Non-pigmented ciliary epithelial cell (primary cell): ENCODE data around the gene SPIRE1.

DNA sequence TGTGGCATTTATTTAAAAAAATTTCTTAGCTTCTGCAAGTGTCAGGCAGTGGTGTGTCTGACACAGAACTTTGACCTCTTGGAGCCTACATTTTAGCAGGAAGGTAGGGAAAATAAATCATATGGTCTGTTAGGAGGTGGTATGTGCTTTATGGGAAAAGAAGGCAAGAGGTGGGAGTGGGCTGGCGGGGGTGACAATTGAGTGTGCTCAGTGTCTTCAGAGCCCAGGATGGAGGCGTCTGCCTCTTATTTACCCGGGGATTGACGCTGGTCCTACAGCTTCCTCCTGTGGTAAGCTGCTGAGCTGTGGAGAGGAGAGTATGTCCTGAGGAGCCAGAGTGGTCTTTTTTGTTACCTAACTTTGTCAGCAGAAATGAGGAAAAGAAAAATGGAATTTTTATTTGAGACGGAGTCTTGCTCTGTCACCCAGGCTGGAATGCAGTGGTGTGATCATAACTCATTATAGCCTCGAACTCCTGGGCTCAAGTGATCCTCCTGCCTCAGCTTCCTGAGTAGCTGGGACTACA is 8.3 kb downstream of the RAB31 start:
- RRBS: no CpG with 5 or more reads among the region's 6 CpGs

GRCh38 chr18:9757606-9758480 is 49.7 kb downstream of the RAB31 start:
- RRBS: no CpG with 5 or more reads among the region's 18 CpGs

- RRBS: no CpG with 5 or more reads among the region's 17 CpGs
Observed at GRCh38 chr18:9806891-9807590, 78.7 kb upstream of the TXNDC2 start.

- RRBS: no CpG with 5 or more reads among the region's 23 CpGs
Observed at GRCh38 chr18:9808154-9809360, 77.2 kb upstream of the TXNDC2 start.

DNA sequence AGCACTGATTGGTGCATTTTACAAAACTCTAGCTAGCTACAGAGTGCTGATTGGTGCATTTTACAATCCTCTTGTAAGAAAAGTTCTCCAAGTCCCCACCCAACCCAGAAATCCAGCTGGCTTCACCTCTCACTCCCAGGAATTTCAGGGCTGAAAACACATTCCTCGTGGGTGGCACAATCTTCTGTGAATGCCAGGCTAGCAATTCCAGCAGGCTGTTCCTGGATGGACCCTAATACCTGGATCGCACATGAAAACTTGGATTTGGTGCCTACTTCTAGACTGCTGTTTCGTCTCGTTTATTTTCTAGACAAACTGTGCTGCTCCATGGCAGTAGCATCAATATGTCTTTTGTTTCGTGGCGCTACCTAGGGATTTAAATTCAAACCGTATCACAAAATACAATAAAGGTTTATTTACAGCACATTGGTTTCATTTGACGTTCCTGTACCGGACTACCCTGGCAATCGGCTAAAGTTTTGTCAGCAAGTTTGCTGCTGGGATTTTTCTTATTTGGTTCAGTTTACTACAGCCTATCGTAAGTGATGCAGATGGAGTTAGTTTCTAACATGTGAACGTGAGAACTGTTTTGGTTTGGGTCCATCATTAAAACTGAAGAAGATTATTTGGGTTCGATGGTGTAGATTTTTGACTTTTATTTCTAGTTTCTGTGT is 1.1 kb upstream of the VAPA start:
- RRBS: no CpG with 5 or more reads among the region's 13 CpGs

GRCh38 chr18:9925281-9926213 is 11.7 kb downstream of the VAPA start:
- RRBS: no CpG with 5 or more reads among the region's 5 CpGs

GRCh38 chr18:9936330-9937217 is 22.8 kb downstream of the VAPA start:
- RRBS: no CpG with 5 or more reads among the region's 8 CpGs

DNA sequence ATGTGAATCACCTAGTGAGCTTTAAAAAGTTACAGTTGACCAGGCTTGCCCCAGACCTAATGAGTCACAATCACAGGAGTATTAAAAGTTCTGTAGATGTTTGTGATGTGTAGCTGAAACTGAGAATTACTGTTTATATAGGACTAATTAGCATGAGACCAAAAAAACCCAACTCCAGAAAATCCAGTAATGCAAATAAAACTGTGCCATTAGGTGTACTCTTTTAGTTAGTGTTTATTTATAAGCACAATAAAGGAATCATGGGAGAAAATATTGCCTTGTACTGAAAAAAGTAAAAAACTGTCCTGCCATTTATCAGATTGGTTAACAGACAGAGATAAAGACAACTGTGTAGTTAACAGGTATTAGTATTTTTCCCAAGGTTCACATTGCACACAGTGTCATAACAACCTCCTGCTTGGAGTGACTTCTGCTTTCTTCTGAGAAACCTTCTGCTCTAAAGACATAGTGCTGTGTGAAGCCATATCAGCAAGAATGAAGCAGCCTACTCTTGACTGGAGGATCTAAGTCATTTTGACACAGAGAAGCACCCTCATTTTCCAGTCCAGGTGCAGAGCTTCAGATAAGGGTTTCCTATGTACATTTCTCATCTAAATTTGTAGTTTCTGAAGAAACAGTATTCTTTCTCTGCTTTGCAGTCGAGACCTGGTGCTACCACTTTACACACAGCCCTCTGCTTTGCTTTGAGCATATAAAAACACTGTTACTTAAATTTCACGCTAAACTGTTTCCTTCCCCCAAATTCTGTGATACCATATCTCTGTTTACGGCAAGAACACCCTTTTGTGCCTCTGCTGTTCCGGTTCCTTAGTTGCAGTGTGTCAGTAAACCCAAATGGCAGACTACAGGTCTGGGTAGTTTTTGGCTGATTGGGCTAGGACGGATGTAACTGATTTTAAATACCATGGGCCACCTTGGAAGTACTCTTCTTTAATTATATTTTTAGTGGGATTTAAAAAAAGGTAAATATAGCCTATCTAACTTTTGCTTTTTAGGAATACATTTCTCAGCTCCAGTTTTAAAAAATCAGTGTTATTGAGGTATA is 39.2 kb downstream of the VAPA start:
- RRBS: no CpG with 5 or more reads among the region's 5 CpGs

DNA sequence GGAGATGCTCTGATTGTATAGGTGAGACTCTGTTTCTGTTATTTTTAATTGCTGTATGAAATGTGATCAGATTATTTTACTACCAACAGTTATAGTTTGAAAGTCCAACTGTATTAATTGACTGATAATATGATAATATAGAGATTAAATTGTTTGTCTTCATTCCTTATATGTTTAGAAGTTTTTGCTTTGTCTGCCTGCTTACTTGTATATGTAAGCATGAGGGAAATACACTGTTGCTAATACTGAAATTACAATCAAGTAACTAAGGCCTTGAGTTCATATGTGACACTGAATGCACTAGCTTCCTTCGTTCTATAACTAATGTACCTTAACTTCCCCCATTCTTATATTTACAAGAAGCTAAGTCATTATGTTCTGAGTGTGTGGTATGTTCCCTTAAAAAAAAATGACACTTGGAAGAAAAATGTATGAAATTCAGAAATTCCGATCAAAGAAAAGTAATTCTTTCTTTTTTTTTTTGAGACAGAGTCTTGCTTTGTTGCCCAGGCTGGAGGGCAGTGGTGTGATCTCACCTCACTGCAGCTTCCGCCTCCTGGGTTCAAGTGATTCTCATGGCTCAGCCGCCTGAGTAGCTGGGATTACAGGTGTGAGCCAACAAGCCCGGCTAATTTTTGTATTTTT is 42.9 kb downstream of the VAPA start:
- RRBS: no CpG with 5 or more reads among the region's 5 CpGs

- RRBS: no CpG with 5 or more reads among the region's 3 CpGs
Observed at GRCh38 chr18:10057755-10058611, 144.2 kb downstream of the VAPA start.

DNA sequence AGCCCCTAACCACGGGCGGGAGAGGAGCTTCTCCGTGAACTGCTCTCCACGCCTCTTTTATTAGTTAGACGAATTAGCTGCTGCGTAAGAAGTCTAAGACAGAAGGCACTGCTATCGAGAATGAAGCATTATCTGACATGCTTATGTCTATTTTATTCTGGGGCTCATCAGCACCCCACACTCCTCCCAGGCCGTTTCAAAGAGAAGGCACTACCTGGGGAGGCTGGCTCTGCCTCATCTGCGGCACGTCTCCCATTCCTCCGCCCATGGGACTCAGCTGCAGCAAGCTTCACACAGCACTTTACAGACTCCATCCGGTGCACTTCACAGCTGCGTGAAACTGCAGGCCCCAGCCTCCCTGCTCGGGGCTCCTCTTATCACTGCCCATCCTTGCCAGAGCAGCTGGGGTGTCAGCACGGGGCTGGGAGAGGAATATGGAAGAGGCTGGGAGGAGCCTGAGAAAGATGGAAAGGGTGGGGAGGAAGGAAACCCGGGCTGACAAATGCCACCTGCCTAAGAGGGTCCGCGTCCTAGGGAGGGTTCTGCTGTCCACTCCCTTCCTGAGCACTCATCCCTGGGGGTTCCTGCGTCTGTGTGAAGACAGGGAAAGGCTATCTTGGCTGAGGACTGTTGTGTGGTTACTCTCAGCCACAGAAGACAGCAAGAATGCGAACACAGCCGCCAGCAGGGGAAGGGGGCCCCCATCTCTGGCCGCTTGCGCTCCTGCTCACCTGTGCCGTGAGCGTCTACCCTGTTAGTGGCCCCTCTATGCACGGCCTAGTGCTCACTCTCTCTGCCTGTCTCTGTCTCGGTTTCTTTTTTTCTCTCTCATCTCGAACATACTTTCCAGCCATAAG is 207.0 kb upstream of the APCDD1 start:
- RRBS: no CpG with 5 or more reads among the region's 28 CpGs

GRCh38 chr18:11161660-11161916 is 12.2 kb upstream of the PIEZO2 start:
- RRBS: no CpG with 5 or more reads among the region's 3 CpGs

- RRBS: no CpG with 5 or more reads among the region's 9 CpGs
Observed at GRCh38 chr18:11283401-11284073, 134.2 kb upstream of the PIEZO2 start.

DNA sequence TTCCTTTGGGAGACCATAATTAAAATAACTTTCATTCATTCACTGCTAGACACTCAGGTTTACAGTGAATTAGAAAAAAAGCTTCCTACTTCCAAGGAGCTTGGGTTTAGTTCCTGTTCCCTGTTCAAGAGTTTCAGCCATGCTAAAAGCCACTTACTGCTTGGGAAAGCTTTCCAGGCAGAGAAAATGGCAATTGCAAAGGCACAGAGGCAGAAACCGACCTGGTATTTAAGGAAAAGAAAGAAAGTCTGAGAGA is 15.1 kb upstream of the GNAL start:
- RRBS: no CpG with 5 or more reads among the region's 1 CpG

- RRBS: no CpG with 5 or more reads among the region's 10 CpGs
Observed at GRCh38 chr18:12026953-12027431, 45.7 kb downstream of the IMPA2 start.

DNA sequence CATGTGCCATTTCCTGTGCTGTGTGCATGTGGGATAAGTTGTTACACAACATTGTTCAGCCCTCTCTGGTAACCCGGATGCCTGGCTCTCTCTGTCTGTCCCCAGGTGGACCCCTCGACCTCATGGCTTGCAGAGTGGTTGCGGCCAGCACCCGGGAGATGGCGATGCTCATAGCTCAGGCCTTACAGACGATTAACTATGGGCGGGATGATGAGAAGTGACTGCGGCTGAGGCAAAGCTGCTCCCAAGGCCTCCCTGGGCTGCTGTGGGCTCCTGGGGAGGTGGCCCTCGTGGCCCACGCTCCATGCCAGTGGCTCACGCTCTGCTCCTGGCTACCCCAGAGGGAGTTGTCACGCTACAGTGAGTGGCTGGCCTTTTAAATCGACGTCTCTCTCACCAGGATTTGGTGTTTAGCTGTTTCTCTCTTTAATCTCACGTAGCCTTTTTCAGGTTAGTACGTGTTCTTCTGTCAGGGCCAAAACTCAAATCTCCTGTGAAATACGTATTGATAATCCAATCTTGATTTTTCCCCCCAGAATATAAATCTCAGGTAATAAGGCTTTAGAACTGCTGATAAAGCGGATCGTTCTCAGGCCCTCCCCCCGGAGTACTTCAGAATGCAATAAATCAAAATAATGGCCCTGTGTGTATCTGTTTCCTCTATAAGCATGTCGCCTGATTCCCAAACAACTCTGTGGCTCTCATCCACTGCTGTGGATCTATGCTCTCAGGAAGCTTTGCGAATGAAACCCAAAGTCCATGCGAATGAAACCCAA is 49.1 kb downstream of the IMPA2 start:
- RRBS: 85% methylated on average over 3 of the region's 23 CpGs

DNA sequence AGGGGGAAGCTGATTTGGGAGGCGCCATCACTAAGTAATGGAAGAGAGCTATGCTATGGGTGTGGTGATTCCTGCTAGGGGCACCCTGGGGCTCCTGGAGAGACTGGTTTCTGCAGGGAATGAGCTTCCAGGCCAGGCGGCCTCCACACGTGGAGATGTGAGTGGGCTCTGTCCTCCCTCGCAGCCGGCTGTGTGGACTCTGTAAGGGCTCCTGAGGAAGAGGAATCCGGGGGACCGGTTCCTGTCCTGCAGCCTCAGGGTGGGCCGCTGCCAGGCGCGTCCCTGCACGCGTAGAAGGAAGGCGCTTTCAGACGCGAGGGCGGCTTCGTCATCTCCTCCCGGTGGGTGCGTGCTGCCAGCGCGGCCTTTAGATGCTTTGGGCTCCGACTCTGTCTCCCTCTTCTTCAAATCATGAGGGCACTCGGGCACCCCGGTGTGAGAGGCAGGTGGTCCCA is 55.5 kb upstream of the ANKRD62 start:
- RRBS: 13% methylated on average over 12 of the region's 24 CpGs

- RRBS: 12% methylated on average over 12 of the region's 81 CpGs
Observed at GRCh38 chr18:12287098-12288484, 20.4 kb upstream of the TUBB6 start.

DNA sequence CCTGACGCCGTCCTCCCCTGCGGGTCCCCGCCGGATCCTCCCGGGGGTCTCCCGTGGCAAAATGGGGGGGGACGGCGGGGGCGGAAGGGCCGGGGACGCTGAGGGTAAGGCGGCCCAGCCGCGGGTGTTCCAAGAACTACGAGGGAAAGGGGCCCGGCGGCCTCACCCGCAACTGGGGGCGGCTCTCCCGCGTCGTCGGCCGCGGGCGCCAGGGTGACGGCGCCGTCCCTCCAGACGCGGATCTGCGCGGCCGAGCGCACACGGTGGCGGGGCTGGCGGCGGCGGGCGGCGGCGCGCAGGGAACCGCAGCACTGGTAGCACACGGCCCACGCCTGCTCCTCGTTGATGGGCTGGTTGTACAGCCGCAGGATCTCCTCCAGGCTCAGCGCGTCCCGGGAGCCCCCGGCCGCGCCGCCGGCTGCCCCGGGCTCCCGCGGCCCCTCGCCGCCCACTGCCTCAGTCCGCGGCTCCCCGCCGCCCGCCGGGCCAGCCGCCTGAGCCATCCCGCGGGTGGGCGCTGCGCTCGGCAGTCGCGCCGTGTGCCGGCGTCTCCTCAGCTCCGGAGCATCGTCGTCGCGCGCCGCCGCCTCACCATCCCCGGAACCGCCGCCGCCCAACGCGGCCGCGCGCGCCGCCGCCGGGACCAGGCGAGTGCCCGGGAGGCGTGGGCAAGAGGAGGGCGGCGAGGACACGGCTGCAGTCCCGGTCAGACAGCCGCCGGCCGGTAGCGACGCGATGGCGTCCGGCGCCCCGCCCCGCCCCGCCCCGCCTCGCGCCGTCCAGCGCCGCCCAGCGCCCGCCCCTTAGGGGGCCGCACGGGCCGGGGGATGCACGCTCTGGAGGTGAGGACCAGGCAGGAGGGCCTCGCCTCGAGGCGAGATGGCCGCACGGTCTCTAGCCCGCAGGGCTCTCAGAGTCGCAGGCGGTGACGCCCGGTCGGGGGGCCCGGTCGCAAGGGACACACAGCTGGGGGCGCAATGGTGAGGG is at the start of gene SPIRE1:
SPIRE1 (minus strand) TSS at position 744 of the 987 bp plus-strand sequence.
- RRBS: 2% methylated on average over 74 of the region's 146 CpGs

- RRBS: 53% methylated on average over 19 of the region's 47 CpGs
Observed at GRCh38 chr18:12777407-12778024, 74.7 kb downstream of the PSMG2 start.